Vein endothelial cell (primary cell): ENCODE measurements around a stretch of chr11.

GRCh38 chr11:115396562-115396903 lies 107.7 kb downstream of the CADM1 start:
- CAGE, long polyA plus RNA, result no peak

DNA sequence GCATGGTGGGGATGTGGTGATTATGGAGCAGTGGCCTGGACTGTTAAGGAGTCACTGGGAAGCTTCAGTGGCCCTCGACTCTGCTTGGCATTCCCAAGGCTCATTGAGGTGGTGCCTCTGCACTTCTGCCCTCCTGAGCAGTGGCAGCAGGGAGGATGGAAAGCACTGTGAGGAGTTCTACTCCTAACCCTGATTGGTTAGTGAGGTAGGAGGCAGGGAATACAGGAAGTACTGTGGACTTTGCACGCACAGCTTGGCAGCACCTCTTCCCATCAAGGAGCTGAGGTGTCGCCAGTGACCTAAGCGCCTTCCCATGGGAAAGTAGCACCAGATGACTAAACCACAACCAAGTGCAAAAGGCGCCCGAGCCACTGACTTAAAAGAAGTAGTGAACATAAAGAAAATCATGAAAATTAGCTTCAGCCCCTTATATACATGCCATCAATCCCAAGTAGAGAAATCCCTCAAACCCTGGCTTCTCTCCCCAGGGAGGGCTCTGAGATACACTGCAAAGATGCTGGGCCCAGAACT lies 152.5 kb upstream of the CADM1 start:
- CAGE, long polyA plus RNA, result no peak

GRCh38 chr11:115660165-115660755 lies 156.0 kb upstream of the CADM1 start:
- CAGE, long polyA plus RNA, result no peak

DNA sequence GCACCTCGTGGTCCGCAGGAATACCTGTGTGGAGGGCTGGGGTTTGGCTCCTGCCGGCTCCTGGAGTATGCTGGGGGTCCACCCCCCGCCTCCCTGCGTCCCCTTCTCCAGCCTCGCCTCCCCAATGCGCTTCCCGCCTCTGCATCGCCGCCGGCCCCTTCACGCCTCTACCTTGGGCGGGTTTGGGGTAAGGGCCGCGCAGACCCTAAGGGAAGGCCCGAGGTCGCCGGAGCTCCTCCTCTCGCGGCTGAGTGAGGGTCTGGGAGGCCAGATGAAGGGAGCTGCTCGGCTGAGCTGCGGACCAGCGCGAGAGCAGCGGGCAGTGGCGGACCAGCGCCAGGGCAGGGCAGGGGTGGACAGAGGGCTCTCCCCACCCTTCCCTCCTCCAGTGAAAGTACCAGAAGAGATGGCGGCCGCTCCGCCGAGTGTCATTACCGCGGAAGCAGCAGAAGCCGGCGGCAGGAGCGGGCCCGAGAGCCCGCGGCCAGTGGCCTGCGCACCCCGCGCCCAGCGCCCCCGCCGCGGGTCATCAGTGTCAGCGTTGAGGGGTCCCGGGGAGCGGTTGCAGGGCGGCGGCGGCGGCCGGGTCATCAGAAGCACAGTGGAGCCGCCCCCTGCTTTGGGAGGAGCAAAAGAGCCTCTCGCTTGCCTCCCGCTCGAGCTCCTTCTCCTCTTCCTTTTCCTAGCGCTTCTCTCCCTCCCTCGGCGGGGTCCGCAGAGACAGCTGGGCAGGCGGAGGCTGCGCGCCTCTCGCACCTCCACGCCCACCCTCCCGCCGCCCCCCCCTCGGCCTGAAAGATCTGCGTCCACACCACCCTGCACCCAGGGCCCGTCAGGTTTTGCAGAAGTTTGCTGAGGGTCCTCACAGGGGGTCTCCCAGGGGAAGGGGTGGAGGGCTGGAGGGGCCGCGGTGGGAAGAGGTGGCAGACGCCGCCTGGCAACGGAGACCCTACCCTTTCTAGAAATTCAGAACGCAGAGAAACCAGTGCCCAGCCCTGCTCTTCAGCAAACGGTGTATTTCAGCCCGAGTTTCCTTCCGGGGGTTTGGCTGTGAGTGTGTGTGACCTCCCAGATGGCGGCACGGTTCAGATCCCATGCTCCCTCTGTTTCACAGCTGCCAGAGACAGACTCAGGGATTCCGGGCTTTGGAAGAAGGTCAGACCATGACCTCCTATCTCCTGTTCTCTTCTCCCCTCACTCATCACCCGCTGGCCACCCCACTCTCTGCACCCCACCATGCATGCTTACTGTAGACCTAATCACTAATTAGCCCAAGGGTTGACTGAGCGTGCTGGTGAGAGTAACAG lies 255.8 kb upstream of the CADM1 start:
- CAGE, long polyA plus RNA, result no peak

DNA sequence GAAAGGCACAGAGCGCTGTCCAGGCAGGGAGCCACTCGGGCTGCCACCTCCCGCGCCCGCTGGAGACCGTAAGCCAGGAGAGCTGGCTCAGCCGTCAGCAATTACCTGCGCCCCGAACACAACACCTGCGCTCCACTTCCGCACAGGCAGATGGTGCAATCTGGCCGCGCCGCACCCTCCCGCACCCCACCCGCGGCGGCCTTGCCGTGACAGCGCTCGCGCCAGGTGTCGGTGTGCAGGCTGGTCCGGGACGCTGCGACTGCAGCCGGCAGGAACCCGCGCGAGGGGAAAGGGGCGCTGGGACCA lies 65.4 kb downstream of the BUD13 start:
- CAGE, long polyA plus RNA, result no peak

- CAGE, long polyA plus RNA, result no peak
Observed at GRCh38 chr11:116835103-116835691, 2.2 kb downstream of the APOA1 start.

DNA sequence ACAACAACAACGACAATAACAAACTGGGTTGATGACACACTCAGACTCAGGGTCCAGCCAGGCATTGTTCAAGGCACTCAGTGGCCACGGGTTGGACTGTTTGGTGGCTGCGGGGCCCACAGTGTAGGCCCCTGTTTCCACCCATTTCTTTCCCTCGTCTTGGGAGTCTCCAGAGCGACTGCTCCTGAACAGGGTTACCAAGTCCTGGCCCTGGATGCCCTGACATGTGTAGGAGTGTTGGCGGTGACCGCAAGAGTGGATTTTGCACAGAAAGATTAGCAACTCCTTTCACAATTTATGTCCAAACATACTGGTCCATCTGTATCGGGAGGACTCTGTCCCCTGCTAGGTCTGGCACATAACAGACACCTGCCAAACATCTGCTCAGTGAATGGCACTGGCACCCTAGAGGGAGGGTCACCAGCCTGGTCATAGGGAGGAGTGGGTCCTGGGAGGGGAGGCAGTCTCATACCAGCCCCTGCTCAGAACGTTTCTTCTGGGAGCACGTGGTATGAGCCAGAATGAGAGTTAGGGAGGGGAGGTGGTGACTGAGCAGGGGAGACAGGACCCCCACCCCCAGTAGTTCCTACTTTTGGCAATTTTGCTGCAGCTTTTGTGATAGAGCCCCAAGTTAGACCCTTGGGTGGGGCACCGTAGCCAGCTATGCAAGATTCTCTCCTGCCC lies 3.4 kb upstream of the APOA1 start:
- CAGE, long polyA plus RNA, result no peak

DNA sequence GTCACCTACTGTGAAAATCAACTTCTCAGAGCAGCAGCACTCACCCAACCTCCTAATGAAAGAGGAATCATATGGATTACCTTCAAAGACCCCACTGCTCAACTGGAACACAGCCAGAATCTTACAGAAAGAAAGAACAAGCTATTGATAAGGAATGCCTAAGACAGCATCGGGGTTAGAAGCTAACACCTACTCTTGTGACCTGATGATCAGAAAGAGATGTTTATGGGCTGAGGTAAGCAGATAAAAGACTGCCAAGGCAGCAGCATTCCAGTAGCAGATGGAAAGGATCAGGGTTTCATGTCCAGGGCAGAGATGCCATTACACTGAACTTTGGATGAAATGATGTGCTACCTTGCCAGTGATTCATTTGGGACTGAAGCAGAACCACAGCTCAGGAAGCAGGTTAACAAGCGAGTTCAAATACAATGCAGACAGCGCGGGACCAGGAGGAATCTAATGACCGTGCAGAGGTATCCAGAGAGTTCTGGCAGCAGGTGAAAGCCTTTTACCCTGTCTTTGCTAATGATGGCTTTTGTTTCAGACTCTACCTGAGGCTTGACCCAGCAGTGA lies 27.1 kb upstream of the APOA1 start:
- CAGE, long polyA plus RNA, result no peak

GRCh38 chr11:116894076-116894859 lies 56.8 kb upstream of the APOA1 start:
- CAGE, long polyA plus RNA, result no peak

- CAGE, long polyA plus RNA, result no peak
Observed at GRCh38 chr11:116930041-116930709, 92.8 kb upstream of the APOA1 start.

DNA sequence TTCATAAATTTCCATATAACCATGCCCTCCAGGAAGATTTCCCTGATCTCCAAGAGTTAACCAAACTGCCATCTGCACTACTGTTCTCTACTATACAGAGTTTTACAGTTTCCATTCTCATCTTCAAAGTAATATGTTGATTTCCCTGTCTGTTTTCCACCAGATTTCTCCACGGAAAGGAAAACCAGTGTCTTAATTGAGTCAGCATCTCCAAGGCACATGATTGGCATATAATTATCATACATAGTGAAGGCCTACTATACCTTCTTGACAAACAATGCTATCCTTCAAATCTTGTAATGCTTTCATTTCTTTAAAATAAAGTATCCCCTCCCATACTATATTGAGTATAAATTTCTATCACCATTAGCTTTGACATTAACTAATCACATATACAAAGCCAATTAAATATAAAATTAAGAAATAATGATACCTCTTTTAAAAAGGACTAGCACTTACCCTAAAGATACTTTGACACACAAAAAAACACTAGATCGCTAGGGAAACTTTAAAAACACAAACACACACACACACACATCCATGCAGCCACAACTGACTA lies 115.2 kb upstream of the APOA1 start:
- CAGE, long polyA plus RNA, result no peak

DNA sequence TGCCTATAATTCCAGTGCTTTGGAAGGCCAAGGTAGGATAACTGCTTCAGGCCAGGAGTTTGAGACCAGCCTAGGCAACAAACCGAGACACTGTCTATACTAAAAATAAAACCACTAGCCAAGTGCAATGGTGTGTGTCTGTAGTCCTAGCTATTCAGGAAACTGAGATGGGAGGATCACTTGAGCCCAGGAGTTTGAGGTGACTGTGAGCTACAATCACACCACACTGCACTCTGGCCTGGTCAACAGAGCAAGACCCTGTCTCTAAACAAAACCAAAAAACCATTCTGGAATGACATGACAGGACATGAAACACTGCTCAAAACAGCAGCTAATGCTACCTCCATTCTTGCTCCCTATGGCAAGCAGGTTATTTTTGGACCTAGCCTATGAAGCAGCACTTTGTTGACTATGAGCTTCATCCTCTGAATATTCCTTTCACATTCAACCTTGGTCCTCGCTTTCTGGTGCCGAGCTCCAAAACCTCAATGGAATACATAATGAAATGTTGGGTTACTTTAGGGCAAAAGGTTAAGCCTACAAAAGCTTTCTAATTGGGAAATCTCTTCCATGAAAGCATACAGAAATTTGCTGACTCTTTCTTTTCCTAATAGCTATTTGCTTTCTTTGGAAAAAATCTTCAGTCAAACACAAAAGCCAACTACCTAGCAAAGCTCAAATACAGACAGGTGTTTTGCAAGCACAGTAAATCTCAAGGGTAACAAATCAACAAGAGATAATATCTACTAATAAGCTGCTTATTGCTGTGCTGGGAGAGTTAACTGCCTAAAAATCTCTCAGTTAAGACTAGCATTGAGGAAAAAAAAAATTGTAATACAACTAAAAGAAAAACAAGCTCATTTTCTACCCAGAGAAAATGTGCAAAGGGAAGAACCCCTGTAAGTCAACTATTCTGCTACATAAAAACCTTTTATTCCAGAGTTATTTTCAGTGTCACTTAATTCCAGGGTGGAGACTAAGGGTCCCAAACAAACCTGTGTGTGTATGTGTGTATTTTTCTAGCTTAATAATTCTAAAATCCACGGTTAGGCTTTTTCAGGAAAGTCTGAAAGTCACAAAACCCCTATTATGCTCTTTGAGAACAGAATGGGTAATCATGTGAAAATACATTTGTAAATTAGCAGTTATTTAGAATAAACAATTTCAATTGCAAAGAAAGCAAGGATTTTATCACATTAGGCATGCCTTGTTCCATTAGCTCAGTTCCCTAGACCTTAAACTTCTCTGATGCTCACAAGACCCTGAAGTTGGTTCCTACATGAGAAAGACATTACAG lies 20.9 kb downstream of the SIK3 start:
- CAGE, long polyA plus RNA, result no peak

- CAGE, long polyA plus RNA, result no peak
Observed at GRCh38 chr11:117173235-117173575, 5.3 kb upstream of the SIDT2 start.

DNA sequence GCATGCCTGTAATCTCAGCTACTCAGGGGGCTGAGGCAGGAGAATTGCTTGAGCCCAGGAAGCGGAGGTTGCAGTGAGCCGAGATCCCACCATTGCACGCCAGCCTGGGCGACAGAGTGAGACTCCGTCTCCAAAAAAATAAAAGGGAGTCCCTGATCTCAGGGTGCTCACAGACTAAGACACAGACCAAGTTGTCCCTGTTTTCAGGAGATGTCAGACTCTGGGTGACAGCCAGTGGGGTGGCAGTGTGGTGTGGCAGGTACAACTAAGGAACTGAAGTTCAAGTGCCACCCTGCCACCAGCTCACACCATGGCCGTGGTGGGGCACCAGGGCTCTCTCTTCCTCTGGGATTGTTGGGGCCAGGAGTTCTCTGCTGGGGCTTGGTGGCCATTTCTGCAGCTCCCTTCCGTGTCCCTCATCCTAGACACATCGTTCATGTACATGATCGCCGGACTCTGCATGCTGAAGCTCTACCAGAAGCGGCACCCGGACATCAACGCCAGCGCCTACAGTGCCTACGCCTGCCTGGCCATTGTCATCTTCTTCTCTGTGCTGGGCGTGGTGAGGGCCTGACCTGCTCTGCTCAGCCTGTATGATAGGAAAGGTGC lies 7.6 kb upstream of the TAGLN start:
- CAGE, long polyA plus RNA, result no peak

GRCh38 chr11:117196865-117197656 lies 2.1 kb upstream of the TAGLN start:
- CAGE, long polyA plus RNA, result no peak

GRCh38 chr11:117200638-117201654 lies 1.8 kb downstream of the TAGLN start:
- CAGE, long polyA plus RNA, result no peak

GRCh38 chr11:117217709-117218619 lies 13.9 kb downstream of the PCSK7 start:
- CAGE, long polyA plus RNA, result no peak

GRCh38 chr11:117239396-117240147 lies 7.1 kb downstream of the RNF214 start:
- CAGE, long polyA plus RNA, result no peak

DNA sequence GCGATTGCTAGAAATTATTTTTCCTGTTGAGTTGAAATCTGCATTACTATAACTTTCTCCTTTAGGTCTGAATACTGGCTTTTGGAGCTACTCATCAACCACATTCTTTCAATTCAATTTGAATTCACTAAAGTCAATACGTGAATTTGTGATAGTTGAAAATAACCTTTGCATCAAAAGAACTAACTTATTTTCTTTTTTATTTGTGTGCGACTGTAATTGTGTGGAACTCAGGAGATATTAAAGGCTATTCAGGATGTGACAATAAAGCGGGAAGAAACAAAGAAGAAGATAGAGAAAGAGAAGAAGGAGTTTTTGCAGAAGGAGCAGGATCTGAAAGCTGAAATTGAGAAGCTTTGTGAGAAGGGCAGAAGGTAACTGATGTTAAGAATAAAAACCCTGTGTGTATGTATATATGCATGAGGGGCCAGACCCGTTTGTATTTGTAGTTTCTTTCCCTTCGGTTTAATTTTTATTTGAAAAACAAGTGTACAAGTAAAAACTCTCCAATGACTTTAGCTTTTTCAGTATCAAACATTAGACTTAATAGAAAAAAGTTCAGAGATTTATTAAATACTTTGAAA lies 14.2 kb downstream of the RNF214 start:
- CAGE, long polyA plus RNA, result no peak

DNA sequence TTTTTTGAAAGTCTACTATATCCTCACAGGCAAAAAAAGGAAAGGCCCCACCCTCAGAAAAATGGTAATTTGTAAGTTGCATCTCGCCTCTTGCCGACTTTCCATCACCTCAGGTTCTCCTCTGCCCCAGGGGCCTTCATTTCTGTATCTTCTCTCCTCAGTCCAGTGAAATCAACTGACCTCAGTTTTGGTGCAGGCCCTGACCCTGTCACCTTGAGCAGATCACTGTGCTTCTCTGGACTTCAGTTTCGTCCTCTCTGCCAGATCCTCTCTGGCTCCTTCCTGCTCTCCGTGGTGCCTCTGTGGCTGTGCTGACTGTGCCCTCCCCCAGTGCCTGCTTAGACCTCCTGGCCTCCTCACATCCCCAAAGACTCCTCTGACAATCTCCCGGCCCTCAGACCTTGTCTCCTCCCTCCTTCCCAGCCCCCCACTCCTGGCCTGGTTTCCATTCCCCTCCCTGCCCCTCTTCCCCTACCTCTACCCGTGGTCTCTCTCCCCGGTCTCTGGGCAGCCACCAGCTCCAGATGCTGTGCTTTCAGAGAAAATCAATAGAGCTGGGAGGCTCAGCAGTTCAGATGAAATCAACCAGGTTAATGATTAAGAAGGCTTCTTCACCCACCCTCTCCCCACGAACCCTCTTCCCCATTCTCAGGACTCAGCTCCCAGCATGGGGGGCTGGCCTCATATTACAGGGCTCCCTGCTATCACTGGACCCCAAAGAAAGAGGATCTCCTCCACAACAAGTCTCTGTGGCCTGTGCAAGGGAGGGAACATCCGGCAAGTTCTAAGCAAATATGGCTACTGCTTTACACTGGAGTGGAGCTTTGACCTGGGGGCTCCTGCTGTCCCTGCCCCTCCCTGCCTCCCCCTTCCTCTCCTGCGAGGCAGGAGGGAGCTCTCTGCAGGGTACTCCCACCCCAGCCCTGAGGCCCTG lies 16.6 kb downstream of the BACE1 start:
- CAGE, long polyA plus RNA, result no peak